Urinary bladder (tissue), 3 donors: ENCODE data around the gene MC5R.

GRCh38 chr18:13487572-13488071, 238.7 kb downstream of the FAM210A start:
- PRO-cap, result no peak
- RAMPAGE, long total RNA, result no peak

GRCh38 chr18:13520196-13520646, 206.1 kb downstream of the FAM210A start:
- PRO-cap, result no peak
- RAMPAGE, long total RNA, result no peak

GRCh38 chr18:13578467-13578819, 147.9 kb downstream of the FAM210A start:
- PRO-cap, result no peak
- RAMPAGE, long total RNA, result no peak

DNA sequence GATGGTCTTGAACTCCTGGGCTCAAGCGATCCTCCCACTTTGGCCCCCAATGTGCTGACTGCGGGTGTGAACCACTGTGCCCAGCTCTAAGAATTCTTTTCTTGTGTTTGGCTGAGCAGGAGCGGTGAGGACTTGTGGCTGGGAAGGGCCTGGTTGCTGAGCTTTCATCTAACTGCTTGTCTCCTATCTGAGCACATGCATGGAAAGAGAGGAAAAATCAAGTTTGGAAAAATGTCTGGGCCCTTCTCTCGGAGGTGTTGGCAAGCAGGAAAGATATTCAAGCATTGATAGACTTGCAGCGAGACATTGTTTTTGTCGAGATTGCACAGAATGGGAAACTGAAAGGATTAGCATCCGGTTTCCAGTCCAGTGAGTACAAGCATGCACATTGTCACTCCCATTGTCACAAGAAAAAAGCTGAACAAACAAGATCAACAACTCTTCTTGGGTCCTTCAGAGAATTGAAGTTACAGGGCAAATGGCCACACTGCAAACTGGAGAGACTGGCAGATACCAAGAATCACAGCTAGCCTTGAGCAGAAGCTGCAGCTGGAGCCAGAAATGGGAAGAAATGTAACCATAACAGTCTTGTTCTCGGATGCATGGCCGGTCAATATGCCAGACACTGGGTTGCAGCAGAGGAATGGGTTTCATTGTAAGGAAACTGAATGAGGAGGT, 19.7 kb upstream of the MC5R start:
- PRO-cap, result no peak
- RAMPAGE, long total RNA, result no peak

DNA sequence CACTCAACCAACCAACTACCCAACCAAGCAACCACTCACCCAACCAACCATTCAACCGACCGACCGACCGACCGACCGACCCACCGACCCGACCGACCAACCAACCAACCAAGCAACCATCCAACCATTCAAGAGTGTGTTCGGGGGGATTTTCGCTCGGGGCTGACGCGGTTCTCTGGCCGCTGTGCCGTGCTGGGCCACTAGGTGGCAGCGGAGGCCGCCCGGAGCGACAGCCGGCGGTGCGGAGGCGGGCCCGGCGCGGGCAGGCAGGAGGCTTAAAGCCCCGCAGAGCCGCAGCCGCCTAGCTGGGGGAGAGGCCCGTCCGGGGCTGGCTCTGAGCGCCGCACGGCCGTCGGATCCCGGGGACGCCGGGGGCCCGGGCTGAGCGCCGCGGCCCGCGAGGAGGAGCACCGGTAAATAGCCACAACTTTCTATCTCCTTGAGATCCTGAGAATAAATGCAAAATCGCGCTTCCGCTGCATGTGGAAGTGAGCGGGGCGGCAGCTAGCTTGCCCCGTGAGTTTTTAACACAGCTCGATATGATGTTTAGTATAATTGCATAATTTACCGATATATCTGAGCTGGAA, at the start of gene MC5R:
Gene MC5R, plus strand, starts transcription at position 288 of the 587 bp plus-strand sequence.
- PRO-cap, result no peak
- RAMPAGE, long total RNA, result no peak

DNA sequence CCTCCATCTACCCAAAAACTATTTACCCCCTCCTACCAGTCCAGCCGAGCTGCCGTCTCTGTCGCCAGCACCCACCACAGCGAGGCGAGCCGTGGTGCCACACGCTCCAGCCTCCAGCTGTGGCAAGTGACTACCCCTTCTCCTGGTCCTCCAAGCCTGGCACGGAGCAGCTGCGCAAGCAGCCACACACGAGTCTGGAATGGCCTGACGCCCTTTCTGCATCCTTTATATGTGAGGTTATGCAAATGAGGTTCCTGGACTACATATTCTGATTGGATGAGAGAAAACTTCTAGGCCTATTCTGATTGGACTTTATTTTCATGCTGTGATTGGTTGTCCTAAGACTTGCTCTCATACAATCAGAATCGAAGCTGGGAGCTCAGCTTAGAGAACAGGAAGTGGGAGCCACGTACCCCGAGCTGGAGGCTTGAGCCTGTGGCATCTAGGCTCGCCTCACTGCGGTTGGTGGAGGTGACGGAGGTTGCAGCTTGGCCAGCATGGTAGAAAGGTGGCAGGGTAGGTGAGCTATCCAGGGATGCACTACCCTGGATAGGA, 99.0 kb upstream of the POTEC start:
- PRO-cap, result no peak
- RAMPAGE, long total RNA, result no peak

DNA sequence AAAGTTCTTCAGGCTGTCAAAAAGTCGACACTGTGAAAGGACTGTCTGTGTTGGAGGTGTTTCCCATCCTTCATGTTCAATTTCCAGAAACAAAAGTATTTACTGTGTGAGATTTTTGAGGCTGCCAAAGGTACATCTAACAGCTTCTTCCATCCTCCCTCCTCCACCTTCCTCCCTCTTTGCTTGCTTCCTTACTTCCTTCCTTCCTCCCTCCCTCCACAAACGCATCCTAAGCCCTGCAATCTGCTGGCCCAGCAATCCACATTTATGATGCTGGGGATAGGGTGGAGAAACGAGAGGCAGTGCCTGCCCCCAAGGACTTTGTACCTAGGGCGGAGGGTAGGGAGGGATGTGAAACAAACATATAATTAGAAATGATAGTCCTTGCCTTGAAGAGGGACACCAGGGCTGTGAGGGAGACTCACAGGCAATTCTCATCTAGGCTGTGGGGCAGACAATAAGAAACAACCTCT, 188.3 kb downstream of the ANKRD30B start:
- PRO-cap, result no peak
- RAMPAGE, long total RNA, result no peak

GRCh38 chr18:21449837-21450402, 150.6 kb downstream of the ESCO1 start:
- PRO-cap, result no peak
- RAMPAGE, long total RNA, result no peak

DNA sequence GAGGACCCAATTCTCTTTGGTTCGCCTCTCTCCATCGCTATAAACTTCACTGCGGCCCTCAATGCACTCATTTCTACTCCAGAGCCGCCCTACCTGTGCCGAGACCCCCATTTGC, 745 bp downstream of the ESCO1 start:
- PRO-cap, result no peak
- RAMPAGE, long total RNA, result no peak

DNA sequence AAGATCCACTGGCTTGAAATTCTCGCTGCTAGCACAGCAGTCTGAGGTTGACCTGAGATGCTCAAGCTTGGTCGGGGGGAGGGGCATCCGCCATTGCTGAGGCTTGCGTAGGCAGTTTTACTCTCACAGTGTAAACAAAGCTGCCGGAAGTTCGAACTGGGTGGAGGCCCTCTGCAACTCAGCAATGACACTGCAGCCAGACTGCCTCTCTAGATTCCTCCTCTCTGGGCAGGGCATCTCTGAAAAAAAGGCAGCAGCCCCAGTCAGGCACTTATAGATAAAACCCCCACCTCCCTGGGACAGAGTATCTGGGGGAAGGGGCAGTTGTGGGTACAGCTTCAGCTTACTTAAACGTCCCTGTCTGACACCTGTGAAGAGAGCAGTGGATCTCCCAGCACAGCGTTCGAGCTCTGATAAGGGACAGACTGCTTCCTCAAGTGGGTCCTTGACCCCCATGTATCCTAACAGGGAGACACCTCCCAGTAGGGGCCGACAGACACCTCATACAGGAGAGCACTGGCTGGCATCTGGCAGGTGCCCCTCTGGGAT, 4.9 kb upstream of the MIB1 start:
- PRO-cap, result no peak
- RAMPAGE, long total RNA, result no peak

GRCh38 chr18:21828793-21829304, 88.3 kb downstream of the MIB1 start:
- PRO-cap, result no peak
- RAMPAGE, long total RNA, result no peak

DNA sequence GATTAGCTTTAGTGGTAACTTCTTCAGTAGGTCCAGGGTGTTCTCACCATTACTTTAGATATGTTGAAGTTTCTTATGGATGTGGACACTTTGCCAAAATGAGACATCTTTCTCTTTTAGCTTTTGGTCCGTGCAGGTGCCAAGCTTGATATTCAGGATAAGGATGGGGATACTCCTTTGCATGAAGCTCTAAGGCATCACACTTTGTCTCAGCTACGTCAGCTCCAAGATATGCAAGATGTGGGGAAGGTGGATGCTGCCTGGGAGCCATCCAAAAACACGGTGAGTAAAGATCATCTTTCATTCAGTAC, 103.3 kb downstream of the MIB1 start:
- PRO-cap, result no peak
- RAMPAGE, long total RNA, result no peak

- PRO-cap, result no peak
- RAMPAGE, long total RNA, result no peak
These were observed 171.9 kb upstream of the GATA6 start for GRCh38 chr18:21997520-21997826.

DNA sequence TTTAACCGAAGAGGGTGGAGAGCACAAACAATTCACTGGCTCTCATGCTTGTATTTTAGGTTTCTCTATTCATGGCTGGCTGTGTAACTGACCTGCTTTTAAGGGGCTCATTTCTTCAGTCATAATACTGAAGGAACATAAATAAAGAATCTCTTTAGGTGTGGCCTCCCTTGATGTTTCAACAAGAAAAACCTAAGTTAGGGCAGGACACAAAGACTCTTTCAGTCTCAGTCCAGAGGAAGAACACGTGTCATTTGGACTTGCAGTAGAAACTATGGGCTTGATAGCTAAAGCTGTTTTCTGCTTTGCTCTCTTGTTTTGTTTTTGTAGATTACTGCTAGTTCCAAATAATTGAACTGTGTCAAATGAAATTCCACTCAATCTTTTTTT, 108.8 kb upstream of the GATA6 start:
- PRO-cap, result no peak
- RAMPAGE, long total RNA, result no peak

DNA sequence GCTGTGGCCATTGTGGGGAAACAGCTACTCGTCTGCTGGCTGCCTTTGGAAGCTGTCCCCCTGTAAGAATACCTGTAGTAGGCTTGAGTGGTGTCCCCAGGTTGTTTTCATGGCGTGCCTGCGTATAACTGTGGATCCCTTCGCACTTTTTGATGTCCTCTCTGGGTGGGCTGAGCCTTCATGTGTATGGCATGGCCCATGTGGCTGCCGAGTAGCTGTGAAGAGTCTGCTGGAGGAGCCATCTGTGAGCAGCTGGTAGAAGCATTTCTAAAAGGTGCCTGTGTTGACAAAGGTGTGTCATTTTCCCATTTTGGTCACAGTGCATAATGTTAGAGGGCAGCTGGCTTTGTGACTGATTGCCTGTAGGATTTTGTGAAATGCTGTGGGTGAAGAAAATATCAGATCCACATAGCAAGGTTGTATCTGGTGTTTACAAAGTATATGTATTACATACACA, 16.3 kb downstream of the GATA6 start:
- PRO-cap, result no peak
- RAMPAGE, long total RNA, result no peak

DNA sequence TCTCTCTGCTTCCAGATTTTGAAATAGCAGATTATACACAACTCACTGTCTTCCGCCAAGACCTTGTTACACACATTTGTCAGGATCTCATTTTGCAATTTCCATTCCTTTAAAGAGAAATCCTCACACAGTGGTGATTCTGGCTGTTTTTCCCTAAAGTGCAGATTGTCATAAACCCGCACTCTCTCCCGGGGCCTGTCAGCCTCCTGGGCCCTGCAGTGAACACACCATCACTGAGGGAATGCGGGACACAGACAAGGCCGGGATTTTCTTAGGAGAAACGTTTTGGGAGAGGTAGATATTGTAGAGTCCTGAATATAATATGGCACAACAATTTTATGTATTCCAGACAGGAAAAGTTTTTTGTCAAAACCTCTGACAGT, 95.1 kb downstream of the CTAGE1 start:
- PRO-cap, result bidirectional peak, plus-strand start at position 179 of the sequence, minus-strand start outside the sequence
- RAMPAGE, long total RNA, result no peak

DNA sequence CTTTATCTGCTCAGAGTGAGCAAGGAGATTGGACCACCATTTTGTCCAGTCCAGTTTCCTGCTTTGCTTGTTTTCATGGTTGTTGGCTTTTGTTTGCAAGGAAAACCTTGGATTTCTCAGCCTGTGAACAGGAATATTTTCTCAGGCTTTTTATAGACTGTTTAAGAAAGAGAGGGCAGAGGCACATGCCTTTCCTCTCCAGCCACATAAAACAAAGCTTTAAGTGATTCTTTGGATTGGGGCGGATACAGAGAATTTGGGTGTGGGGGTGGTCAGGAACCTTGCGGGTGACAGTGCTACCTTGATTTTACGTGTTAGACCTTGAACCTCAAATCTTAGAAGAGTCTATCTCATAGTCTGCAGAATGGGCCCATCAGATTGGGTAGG, 28.8 kb downstream of the CTAGE1 start:
- PRO-cap, result no peak
- RAMPAGE, long total RNA, result no peak

- PRO-cap, result no peak
- RAMPAGE, long total RNA, result no peak
These were observed 10.5 kb upstream of the CTAGE1 start for GRCh38 chr18:22428209-22428596.

- PRO-cap, result no peak
- RAMPAGE, long total RNA, result no peak
These were observed 10.9 kb upstream of the CTAGE1 start for GRCh38 chr18:22428602-22428954.

- PRO-cap, result unidirectional peak, plus-strand start at chr18:22558994; bidirectional peak, plus-strand start at chr18:22559193, minus-strand start at chr18:22559108; unidirectional peak, plus-strand start at chr18:22559458
- RAMPAGE, long total RNA, result no peak
These were observed 141.4 kb upstream of the CTAGE1 start for GRCh38 chr18:22558802-22559778.